RPMI7951 (cell line): ENCODE data around the gene LIN9.

- RAMPAGE, long total RNA: no peak
These were observed 23.0 kb downstream of the TMEM63A start for GRCh38 chr1:225859166-225859675.

GRCh38 chr1:225865822-225866412, 16.3 kb downstream of the TMEM63A start:
- RAMPAGE, long total RNA: no peak

DNA sequence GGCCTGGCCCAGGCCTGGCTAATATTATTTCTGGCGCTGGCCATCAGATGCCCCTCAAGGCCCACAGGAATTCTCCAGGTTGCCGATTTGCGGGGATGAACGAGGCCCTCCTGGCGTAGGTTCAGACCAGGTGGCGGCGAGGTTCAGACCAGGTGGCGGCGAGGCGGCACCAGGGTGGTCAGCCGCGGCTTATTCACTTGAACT, 425 bp upstream of the PYCR2 start:
- RAMPAGE, long total RNA: no peak

DNA sequence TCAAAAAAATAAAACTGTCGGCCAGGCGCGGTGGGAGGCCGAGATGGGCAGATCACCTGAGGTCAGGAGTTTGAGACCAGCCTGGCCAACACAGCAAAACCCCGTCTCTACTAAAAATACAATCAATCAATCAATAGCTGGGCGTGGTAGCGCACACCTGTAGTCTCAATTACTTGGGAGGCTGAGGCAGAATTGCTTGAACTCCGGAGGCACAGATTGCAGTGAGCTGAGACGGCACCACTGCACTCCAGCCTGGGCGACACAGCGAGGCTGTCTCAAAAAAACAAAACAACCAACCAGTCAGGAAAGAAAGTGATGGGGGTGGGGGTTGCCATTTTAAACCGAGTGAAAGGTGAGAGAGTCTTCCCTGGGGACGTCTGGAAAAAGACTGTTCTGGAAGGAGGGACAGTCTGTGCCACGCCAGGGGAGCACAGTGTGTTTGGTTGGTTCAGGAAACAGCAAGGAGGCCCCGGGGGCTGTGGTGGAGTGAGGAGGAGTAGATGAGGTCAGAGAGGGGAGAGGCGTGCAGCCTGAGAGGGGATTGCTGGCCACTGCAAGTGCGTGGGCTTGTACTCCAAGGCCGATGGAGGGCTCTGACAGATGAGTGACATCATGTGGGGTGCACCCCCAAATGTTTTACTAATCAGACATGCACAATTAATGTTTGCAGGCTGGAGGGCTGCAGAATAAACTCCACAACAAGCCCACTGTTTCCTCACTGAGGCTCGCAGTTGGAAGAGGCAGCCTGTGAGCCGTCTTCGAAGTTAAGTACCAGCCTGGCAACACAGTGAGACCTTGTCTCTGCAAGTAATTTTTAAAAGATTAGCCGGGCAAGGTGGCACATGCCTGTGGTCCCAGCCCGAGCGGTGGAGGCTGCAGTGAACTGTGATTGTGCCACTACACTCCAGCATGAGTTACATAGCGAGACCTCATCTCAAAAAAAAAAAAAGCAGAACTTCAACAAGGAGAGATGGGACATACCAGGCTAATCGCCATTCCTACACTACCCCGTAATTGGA, 21.6 kb downstream of the SDE2 start:
- RAMPAGE, long total RNA: no peak

DNA sequence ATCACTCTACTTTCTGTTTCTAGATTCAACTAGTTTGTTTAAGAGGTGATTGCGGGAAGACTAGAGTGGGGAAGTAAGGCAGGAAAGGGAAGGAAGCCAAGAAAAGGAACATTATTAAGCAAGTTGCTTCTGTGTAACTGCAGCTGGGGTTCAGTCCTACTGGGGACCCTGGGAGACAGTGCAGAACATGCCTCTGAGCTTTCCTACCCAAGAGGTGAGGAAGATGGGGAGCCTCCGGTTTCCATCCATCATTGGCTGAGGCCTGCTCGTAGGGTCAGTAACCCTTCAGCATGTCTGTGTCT, 28.9 kb upstream of the H3-3A start:
- RAMPAGE, long total RNA: no peak

DNA sequence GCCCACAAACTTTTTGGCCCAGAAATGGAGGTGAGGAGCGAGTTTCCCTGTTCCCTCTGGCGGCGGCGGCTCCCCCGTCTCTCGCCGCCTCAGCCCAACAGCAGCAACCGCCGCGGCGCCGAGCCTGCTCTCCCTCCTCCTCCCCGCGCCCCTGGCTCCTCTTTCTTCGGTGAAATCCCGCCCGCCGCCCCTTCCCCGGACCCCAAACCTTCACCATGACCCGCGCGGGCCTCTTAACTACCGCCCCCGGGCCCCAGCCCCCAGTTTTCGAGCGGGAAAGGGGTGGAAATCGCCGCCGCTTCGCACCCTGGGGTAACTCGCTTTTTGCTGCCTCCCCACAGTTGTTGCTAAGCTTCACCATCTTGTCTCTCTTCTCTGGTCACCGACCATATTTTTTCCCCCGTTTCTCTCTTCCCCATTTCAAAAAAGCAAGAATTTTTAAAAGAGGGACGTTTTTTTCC, 433 bp downstream of the H3-3A start:
- RAMPAGE, long total RNA: no peak

- RAMPAGE, long total RNA: no peak
These were observed 12.1 kb downstream of the H3-3A start for GRCh38 chr1:226074595-226075007.

- RAMPAGE, long total RNA: no peak
These were observed 21.0 kb downstream of the H3-3A start for GRCh38 chr1:226083292-226084207.

DNA sequence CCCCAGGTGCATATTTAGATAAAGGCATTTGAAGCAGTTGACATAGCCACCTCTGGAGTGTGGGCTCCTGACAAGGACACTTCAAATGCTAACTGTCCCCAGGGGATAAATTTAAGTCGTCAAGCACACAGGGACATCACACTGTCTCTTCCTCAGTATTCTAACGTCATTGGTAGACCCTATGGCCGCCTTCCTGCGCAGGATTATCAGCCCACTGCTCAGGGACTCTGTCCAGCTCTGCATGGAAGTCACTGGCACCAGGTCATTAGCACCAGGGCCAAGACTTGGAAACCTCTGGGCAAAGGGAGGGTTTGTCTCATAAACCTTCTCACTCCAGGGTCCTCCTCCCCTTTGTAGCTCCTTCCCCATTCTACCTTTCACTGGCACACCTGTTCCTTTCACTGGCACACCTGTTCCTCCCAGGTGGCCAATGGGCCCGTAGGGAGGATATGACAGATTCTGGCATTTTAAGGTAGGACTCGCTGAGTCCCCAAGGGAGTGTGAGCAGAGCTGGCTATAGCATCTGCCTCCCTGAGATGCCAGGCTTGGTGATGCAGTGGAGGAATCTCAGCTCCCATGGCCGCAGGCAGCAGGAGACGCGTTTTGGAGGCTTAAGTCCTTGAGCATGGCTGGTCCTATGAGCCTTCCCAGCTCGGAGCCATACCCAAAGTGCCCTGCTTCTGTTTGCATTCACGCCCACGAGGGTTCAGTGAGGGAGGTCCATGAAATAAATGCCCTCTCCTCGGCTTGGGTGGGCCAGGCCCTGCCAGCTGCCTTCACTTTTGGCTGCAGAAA, 49.0 kb downstream of the H3-3A start:
- RAMPAGE, long total RNA: no peak

DNA sequence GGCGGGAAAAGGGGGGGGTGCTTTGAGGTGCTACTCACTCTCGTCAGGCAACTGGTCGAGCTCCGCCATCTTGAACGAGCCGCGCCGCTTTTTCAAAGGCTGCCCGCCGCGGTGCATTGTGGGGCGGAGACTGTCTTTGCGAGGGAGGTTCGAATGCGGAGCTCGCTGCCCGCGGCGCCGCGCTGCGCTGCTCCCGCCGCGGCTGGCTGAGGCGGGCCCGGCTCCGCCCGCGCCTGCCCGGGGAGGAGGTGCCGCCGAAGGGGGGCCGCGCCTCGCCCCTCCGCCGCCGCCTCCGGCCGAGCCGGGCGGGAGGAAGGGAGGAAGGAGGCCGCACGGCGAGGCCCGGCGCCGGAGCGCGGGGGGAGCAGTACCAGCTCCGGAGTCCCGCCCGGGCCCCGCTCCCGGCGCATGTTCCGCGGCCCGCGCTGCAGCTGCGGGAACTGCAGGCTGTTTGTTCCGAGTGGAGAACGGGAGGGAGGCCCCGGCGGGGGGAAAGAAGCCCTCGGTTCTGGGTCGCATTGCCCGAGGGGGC, at the start of gene LIN9:
Gene LIN9 (minus strand): TSS at position 94 of the 532 bp plus-strand sequence.
- RAMPAGE, long total RNA: start-site peak on the minus strand centred at position 106 of the sequence, 40 bp wide, 29 and 13 reads in 2 replicates

GRCh38 chr1:226401093-226401740, 6.7 kb downstream of the PARP1 start:
- RAMPAGE, long total RNA: no peak

DNA sequence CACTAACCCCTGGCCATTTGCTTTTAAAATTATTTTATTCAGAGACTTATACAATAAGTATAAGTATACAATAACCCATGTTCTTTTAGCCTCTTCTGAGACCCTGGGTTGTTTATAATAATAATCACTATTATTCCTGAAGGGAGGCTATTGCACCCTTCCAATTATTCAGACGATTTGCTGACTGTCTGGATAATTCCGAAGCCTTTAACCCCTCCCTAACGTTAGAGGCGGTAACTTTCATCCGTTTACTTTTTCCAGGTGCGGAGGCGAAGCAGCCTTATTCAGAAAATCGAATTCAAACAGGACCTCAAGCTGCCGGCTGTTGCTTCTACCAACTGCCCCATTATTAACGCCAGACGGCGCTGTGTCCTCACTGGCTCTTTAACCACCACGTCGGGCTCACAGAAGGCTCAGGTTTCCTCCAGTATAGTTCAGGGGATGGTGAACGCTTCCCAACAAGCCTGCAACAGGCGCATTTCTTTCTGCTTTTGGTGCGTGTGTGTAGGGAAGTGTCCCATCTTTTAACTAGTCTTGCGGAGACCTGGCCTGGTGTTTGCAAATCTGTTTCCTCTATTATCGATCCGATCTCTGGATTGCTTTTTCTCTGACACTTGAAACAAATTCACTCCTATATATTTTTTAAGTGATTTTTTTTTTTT, 923 bp upstream of the STUM start:
- RAMPAGE, long total RNA: no peak

- RAMPAGE, long total RNA: no peak
These were observed 85.4 kb downstream of the ITPKB start for GRCh38 chr1:226653212-226654620.

- RAMPAGE, long total RNA: no peak
These were observed 59.8 kb downstream of the ITPKB start for GRCh38 chr1:226679209-226679677.

GRCh38 chr1:226702297-226703163, 36.6 kb downstream of the ITPKB start:
- RAMPAGE, long total RNA: no peak

DNA sequence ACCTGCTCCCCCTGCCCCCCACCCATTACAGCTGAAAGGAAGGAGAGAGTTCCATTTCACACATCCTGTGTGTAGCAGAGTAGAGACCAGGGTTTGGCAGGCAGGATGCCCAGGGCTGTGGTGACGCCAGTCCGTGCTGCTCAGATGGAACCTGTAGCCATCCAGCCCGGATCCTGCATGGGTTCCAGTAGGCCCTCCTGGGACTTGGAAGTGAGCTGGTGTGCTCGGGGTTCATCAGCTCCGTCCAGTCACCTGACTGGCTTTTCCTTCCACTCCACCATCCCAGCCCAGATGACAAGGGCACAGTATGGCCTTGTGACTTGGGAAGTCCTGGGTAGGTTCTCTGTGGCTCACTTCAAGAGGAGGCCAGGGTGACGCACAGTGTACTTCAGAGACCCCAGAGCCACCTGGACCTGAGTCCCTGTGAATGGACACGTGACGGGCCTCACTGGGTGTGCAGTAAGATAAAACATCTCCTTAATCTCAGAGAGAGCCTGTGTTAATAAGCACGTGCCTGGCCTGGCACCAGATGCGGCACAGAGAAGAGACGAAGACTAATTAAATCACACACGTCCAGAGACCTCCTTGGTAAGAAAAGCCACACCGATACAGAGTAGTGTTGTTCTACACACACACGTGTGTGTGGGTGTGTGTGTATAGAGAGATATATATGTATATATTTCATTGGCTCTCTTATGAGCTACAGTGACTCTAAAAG, 16.0 kb downstream of the ITPKB start:
- RAMPAGE, long total RNA: no peak

- RAMPAGE, long total RNA: no peak
These were observed 8.4 kb downstream of the ITPKB start for GRCh38 chr1:226730470-226731344.

DNA sequence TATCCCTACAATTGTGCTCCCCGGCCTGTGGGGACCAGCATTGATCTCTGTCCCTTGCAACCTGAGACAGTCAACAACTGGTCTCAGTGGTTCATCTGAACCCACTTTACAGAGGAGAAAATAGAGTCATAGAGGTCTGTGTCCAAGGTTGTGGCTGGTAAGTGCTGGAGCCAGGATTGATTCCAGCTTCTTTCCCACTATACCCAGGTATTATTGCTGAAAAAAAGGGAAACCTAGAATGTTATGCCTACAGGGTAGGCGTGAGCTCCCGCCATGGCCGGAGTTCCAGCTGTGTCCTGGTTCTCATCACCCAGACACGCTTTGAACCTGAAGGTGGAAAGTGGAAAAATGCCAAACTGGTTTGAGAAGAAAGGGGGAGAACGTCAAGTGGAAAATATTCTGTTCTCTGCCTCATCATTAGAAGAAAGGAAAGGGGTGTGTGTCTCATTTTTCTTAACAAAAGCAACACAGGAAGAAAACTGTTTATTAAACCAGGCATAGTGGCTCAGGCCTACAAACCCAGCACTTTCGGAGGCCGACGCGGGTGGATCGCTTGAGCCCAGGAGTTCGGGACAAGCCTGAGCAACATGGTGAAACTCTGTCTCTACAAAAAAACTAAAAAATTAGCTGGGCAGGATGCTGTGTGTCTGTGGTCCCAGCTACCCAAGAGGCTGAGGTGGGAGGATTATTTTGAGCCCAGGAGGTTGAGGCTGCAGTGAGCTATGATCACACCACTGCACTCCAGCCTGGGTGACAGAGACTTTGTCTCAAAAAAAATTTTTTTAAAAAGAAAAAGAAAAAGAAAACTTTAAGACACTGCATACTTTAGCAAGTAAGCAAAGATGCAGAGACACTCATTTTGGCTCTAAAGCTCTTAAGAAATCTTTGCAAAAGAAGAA, 60.9 kb upstream of the ITPKB start:
- RAMPAGE, long total RNA: no peak

DNA sequence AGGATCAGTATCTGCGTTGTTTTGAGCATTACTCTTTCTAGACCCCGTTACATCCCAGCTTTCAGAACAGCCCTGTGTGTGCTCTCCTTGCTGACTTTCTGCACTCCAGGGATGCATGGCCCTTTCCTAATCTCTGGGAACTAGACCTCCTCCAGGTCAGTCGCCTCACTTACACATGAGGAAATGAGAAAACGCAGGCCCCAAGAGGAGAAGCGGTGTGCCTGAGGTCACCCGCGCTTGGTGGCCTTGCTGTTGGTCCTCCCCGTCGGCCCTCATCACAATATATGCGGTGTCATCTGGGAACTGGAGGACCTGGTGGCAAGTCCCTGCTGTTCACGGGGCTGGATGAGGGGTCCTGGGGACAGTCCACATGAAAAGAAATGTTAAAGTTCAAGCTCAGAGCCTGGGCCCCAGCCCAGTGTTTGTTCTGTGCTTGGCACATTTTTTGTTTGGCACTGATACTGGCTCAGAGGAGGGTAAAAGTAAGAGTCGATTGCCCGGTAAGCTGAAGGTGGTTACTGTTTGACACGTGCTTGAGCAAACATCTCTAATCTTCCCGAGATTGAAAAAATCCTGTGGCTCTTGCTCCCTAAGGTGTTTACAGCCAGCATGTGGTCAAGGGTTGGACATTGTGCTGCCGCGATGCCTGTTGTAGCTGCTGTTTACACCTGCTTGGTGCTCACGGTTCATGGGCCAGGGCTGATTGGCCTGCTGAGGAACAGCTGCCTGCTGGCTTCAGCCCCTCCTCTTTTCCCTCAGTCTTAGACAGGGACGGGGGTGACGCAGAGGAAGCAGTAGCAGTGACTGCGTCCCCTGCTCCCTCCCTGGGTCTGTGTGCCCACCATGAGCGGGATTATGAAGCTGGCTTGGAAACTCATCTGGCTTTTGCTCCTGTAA, 5.2 kb downstream of the COQ8A start:
- RAMPAGE, long total RNA: no peak

DNA sequence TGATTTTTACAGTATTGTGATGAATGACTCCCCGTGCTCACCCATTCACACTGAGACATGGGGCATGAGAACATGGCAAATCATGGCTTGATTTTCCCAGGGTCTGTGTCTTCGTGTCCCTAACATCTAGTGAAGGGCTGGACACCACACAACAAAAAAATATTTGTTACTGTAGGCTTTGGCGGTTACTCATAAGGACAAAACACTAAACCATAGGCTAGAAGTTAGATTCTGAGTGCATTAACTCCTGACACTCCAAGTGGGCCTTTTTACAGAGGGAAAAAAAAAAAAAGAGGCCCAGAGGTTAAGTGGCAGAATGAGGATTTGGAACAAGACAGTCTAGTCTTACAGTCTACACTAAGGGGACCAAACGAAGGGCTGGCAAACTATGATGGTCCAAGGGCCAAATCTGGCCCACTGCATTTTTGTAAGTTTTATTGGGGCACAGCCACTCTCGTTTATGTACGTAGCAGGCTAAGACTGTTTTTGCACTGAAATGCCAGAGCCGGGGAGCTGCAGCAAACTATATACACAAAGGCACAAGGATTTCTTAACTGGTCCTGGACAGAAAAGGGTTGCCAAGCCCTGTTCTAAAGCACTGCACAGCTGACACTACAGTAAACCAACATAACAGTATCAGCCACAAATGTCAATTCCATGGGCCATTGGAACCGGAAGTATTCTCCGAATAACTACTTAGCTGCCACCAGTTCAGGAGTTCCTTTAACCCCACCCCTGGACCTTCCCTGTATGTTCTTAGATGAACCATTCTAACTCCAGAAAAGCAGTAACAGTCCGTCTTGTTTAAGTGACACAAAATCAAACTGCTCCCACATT, 48.8 kb downstream of the COQ8A start:
- RAMPAGE, long total RNA: no peak